Cerebellum (tissue), 5 donors: ENCODE measurements around a stretch of chr22.

DNA sequence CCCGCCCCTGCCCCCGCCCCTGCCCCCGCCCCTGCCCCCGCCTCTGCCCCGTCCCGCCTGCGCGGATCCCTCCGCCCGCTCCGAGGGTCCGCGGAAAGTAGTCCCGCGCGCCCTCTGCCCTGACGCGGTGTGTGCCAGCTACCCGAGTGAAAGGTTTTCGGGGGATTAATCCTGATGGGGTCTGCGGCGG, 224 bp upstream of the CLTCL1 start:
- PRO-cap, 3 experiments, result peak in 3 of 3 experiments; most common plus-strand start position 28 of the sequence (in 1)
- RAMPAGE, long total RNA, result no peak

DNA sequence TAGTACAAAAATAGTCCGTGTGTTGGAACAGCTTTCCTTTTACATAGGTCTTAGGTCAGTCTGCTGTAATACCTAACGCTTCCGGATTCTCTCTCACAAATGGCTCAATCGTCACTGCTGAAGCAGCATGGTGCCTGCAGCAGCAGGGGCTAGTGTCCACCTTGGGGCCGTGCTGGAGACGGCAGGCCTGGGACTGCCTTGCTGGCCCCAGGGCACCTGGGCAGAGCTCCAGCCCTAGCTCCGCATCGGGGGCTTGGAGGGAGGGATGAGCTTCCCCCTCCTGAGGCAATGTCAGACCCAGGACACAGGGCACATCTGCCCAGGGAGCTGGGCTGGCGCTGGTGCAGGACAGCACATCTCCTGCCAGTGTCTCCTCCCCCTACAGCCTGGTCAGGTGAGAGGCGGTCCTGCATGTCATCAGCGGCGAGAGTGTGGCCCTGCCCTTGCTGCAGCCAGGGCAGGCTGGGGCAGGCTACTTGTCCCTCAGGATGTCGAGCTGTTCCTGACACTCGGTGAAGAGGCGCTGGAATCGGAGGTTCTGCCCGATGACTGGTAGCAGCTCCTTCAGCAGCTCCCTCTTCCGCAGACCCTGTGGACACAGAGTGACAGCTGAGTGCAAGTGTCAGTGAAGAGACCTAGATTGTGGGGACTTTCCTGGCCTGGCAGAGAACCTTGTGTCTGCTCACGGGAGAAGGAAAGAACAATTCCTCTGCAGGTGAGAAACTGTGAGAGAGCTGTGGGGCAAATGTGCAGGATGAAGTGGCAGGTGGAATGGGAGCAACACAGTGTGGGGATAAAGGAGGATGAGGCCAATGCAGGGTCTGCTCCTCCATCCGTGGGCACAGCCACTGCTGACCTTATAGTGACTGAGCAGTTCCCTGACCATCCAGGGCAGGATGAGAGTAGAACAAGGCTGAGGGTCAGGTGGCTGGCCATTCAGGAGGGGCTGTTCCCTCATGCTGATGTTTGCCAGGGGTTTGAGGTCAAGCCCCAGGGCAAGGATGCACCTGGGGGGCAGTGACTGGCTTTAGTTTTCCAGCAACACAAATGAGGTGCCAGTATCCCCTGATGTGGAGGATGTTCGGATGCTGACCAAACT, 39.8 kb upstream of the CLTCL1 start:
- PRO-cap, 3 experiments, result no peak in any of the 3 experiments
- RAMPAGE, long total RNA, result no peak

DNA sequence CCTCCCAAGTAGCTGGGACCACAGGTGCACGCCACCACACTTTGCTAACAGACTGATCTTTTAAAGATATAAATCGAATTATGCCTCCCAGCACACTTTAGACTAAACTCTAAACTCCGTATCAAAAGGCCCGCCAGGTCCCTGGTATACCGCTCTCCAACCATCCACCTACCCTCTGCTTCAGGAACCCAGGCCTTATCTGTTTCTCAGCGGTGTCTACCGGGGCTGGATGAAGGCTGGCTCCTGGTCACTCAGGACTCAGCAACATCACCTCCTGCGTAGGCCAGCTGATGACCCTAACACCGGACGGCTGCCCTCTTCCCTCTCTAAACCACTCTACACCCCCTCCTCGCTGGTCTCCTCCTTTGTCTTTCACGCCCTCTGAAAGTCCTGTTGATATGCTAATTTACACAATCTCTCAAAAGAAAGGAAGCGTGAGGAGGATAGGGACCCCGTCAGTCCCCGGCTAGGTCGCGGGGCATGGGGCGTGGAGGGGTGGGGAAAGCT, 636 bp downstream of the C22orf39 start:
- PRO-cap, 3 experiments, result no peak in any of the 3 experiments
- RAMPAGE, long total RNA, result no peak

DNA sequence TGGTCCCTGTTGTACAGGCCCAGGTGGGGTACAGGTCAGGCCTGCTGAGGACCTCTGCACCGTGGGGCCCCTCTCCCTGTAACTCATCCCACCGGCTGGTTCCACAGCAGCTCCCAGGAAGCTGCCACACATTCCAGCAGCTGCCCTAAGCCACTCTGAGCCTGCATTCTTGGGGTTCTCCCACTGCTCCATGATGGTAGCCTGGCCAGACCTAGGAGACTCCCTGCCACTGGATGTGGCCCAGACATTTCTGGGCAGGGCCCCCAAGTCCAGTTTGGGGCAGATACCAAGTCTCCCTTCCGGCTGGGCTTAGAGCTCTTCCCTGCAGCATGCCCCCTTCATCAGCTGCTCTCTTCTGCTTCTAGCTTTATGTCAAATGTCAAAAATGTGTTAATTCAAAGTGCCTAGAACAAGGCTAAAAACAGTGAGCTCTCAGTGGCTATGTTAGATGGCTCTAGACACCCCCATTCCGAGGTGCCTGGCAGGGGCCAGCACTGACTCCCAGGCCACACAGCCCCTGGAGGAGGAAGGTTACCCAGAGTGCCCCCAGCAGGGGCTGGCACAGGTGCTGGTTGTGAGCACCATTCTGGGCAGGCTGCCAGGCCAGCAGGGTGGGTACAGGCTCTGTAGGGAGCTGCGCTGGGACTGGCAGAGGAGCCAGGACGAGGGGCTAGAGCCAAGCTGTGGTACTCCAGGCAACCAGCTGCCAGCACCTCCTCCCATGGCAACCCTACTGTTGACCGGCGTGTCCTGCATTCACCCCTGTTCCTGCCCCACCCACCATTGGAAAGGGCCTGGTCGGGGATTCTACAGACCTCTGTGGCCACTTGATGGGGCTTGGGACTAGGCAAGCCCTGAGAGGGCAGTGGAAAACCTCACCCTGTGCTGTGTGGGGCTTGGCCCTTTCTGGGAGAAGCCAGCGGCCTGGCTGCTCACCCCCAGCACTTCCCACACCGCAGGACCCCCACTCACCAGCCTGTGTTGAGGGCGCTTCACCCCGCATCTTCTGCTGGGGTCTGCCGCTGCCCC, 2.2 kb downstream of the CLDN5 start:
- PRO-cap, 3 experiments, result no peak in any of the 3 experiments
- RAMPAGE, long total RNA, result no peak

GRCh38 chr22:19522767-19523197, 1.4 kb downstream of the CLDN5 start:
- PRO-cap, 3 experiments, result no peak in any of the 3 experiments
- RAMPAGE, long total RNA, result no peak

GRCh38 chr22:19586927-19587177, 62.6 kb upstream of the CLDN5 start:
- PRO-cap, 3 experiments, result no peak in any of the 3 experiments
- RAMPAGE, long total RNA, result no peak

GRCh38 chr22:19598067-19598975, 74.1 kb upstream of the CLDN5 start:
- PRO-cap, 3 experiments, result no peak in any of the 3 experiments
- RAMPAGE, long total RNA, result no peak

- PRO-cap, 3 experiments, result no peak in any of the 3 experiments
- RAMPAGE, long total RNA, result no peak
Measured at GRCh38 chr22:19614891-19615712, 90.9 kb upstream of the CLDN5 start.

DNA sequence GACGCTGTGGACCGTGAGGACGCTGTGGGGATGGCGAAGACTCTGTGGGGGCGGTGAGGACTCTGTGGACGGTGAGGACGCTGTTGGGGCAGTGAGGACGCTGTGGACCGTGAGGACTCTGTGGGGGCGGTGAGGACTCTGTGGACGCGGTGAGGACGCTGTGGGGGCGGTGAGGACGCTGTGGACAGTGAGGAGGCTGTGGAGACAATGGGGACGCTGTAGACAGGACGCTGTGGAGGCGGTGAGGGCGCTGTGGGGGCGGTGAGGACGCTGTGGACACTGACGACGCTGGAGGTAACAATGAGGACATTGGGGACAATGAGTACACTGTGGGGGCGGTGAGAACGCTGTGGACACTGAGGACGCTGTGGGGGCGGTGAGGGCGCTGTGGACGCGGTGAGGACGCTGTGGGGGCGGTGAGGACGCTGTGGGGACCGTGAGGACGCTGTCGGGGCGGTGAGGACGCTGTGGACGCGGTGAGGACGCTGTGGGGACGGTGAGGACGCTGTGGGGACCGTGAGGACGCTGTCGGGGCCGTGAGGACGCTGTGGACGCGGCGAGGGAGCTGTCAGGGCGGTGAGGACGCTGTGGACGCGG, 2.1 kb downstream of the GP1BB start:
- PRO-cap, 3 experiments, result no peak in any of the 3 experiments
- RAMPAGE, long total RNA, result no peak

GRCh38 chr22:19853074-19853973, 1.4 kb downstream of the GNB1L start:
- PRO-cap, 3 experiments, result no peak in any of the 3 experiments
- RAMPAGE, long total RNA, result no peak

DNA sequence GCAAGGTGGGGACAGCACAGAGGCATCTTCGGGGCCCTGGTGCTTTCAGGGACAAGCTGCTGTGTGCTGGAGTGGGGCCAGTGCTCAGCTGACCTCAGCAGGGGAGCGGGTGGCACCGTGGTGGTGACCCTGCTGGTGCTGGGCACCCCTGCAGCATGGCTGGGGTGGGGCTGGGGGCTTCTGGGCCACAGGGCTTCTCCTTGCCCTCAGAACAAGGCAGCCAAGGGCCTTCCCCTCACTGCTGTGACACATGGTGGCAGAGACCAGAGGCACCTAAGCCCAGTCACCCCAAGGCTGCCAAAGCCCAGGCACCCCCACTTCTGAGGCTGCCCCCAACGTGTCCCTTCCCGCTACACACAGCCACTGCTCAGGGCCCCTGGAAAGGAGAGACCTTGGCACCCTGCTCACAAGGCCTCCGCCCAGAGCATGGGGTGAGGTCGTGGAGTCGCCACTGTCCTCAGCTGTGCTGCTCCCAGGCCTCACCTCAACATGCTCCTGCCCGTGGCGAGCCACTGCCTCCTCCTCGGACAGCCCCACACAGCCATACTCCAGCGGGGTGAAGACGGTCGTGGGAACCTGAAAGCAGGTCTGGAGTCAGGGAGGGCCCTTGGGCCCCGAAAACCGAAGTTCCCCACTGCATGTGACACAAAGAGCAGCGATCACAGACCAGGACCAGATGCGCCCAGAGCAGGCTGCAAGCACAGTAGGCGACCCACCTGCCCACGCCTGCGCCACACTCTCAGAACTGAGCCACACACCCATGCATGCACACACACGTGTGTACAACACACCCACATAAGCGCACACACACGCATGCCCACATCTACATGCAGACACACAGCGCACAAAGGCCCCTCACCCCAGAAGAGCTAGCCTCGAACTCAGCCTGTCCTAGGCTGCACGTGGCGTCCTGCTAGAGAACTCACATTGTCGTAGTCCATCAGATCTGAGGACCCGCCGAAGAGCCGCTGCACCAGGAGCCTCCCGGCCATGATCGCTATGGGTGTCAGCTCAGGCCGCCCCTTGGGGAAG, 25.3 kb upstream of the GNB1L start:
- PRO-cap, 3 experiments, result no peak in any of the 3 experiments
- RAMPAGE, long total RNA, result no peak

GRCh38 chr22:19886890-19887444, 32.3 kb upstream of the GNB1L start:
- PRO-cap, 3 experiments, result no peak in any of the 3 experiments
- RAMPAGE, long total RNA, result no peak

DNA sequence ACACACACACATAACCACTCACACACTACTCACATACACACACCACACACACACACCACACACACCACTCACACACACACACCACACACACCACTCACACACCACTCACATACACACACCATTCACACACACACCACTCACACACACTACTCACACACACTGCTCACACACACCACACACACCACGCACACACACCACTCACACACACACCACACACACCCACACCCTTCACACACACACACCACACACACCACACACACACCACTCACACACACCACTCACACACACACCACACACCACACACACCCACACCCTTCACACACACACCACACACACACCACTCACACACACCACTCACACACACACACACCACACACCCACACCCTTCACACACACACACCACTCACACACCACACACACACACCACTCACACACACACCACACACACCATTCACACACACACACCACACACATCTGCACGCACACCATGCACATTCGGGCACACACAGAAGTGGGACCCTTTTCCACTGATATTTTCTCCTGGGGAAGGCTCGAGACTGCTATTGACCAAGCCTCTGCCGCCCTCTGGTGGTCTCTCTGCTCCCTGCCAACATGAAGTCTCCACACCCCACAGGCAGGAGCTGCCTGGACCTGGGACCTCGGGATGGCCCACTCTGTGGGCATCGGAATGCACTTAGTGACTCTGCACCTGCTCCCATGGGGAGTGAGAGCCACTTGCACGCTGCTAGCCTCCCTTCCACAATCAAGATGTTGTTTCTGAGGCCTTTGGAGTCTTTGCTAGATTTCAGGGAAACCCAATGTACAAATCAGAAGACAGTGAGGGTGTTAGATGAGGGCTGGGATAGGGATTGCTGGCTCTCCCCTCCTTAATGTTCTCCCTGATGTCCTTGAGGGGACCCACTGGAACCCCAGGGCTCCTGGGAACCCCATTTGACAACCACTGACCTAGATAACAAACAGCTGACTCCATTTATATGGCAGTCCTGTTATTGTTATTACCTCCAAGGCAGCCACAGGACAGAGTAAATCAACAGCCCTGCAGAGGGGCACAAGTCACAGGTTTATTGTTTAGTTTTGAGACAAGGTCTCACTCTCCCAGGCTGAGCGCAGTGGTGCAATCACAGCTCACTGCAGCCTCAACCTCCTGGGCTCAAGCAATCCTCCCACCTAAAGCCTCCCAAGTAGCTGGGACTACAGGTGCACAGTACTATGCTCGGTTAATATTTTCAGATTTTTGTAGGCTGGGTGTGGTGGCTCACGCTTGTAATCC, 31.6 kb upstream of the COMT start:
- PRO-cap, 3 experiments, result no peak in any of the 3 experiments
- RAMPAGE, long total RNA, result no peak

GRCh38 chr22:19982521-19983466, 33.8 kb downstream of the ARVCF start:
- PRO-cap, 3 experiments, result no peak in any of the 3 experiments
- RAMPAGE, long total RNA, result no peak

- PRO-cap, 3 experiments, result no peak in any of the 3 experiments
- RAMPAGE, long total RNA, result no peak
Measured at GRCh38 chr22:19991207-19991567, 25.4 kb downstream of the ARVCF start.

GRCh38 chr22:20101624-20102711, 13.9 kb upstream of the RANBP1 start:
- PRO-cap, 3 experiments, result no peak in any of the 3 experiments
- RAMPAGE, long total RNA, result no peak

GRCh38 chr22:20124958-20126164, 6.2 kb upstream of the ZDHHC8 start:
- PRO-cap, 3 experiments, result no peak in any of the 3 experiments
- RAMPAGE, long total RNA, result no peak

- PRO-cap, 3 experiments, result no peak in any of the 3 experiments
- RAMPAGE, long total RNA, result no peak
Measured at GRCh38 chr22:20428917-20429976, 8.4 kb downstream of the SCARF2 start.

- PRO-cap, 3 experiments, result no peak in any of the 3 experiments
- RAMPAGE, long total RNA, result no peak
Measured at GRCh38 chr22:20436165-20436778, 1.4 kb downstream of the SCARF2 start.

DNA sequence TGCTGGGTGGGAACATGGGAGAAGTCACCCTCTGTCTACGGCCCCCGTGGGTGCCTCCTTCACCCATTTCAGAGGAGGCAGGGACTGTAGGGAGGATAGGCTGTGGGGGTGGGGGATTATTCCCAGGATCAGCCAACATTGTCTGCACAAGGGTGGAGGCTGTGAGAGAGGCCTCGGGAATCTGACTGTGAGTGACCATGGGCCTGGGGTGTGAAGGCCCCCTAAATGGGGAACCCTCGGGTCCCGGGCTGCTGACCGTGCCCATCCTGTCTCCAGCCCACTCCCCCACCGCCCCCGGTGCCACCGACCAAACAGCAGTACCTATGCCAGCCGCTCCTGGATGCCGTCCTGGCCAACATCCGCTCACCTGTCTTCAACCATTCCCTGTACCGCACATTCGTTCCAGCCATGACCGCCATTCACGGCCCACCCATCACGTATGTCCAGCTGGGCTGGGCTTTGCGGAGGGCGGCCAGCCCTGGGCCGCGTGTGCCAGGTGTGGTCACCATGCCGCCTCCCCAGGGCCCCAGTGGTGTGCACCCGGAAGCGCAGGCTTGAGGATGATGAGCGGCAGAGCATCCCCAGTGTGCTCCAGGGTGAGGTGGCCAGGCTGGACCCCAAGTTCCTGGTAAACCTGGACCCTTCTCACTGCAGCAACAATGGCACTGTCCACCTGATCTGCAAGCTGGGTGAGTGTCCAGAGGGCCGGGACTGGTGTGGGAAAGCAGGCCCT, 77.3 kb downstream of the MED15 start:
- PRO-cap, 3 experiments, result no peak in any of the 3 experiments
- RAMPAGE, long total RNA, result no peak